Keratinocyte (primary cell): ENCODE measurements around a stretch of chr9.

CAGE:
- cytosol, long polyA minus RNA = no peak
- cytosol, long polyA plus RNA = no peak
- long polyA plus RNA = no peak
- nucleus, long polyA minus RNA = no peak
- nucleus, long polyA plus RNA = no peak
Observed at GRCh38 chr9:120892591-120893236, 15.7 kb upstream of the PHF19 start.

GRCh38 chr9:120893449-120893940 is 16.5 kb upstream of the PHF19 start:
CAGE:
- cytosol, long polyA minus RNA = no peak
- cytosol, long polyA plus RNA = no peak
- long polyA plus RNA = no peak
- nucleus, long polyA minus RNA = no peak
- nucleus, long polyA plus RNA = no peak

DNA sequence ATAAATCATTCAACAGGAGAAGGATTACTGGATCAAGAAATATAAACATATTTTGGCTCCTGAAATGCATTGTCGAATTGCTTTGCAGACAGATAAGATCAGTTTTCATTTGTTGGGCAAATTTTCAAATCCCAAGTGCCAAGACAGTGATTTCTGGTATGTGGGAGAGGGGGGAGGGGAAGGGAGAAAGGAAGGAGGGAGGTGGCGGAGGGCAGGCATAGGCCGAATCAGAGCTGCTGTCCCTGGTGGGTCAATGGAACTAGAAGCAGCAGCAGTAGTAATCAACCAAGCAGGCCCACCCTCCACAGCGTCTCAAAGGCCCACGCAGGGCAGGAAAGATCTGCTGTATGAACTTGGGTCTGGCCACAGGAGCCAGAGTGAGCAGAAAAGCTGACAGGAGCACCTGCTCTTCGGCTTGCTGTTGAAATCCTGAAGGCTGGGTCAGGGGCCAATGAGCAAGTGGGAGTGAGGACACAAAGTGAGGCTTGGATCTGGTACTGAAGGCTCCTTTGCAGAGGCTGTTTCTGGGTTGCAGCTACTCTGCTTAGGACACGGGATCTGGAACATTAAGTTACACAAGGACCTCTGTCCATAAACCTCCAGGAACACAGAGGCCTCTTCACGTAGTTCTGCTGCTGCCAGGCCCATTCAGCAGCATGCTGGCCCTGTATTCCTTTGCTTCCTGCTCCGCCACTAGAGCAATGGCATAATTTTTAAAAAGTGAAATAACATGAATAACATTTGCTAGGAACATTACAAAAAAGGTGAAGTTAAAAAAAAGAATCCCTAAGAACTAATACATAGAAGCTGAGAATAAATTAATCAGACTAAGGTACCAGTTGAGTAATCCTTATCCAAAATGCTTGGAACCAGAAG is 16.0 kb upstream of the TRAF1 start:
CAGE:
- cytosol, long polyA minus RNA = no peak
- cytosol, long polyA plus RNA = no peak
- long polyA plus RNA = no peak
- nucleus, long polyA minus RNA = no peak
- nucleus, long polyA plus RNA = no peak

DNA sequence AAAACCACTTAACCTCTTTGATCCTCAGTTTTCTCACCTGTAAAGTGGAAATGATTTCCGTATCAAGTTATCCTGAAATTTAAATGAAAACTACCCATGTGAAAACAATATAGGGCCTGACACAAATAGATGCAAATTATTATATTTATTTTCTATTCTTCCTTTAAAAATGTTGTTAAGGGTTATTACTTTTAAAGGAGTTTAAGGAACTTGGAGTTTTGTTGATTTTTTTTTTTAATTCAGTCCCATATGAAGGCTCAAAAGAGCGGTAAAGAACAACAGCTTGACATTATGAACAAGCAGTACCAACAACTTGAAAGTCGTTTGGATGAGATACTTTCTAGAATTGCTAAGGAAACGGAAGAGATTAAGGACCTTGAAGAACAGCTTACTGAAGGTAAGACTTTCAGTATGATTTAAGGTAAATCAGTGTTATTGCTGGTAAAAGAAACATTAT is 49.0 kb downstream of the CNTRL start:
CAGE:
- cytosol, long polyA minus RNA = no peak
- cytosol, long polyA plus RNA = no peak
- long polyA plus RNA = no peak
- nucleus, long polyA minus RNA = no peak
- nucleus, long polyA plus RNA = no peak

DNA sequence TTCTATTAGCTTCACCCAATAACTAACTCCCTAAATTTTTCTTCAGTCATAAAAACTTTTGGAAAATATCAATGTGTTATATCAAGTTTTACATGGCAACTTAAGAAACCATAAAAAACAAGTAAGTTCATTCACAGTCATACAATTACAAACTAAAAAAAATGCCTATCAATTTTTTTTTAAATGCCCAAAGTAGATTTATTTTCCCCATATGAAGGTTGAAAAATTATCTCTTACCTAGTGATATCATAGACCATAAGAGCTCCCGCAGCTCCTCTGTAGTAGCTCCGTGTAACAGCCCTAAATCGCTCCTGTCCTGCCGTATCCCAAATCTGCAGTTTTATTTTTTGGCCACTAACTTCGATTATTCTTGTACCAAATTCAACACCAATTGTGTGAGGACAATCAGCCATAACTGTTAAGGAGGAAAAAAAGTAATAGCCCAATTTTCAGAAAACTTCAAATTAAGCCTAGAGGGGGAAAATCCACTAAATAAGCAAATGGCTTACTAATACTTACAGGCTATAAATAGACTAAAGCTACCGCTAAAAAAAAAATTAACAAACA is 11.3 kb downstream of the RAB14 start:
CAGE:
- cytosol, long polyA minus RNA = no peak
- cytosol, long polyA plus RNA = no peak
- long polyA plus RNA = no peak
- nucleus, long polyA minus RNA = no peak
- nucleus, long polyA plus RNA = no peak

CAGE:
- cytosol, long polyA minus RNA = no peak
- cytosol, long polyA plus RNA = no peak
- long polyA plus RNA = no peak
- nucleus, long polyA minus RNA = no peak
- nucleus, long polyA plus RNA = no peak
Observed at GRCh38 chr9:121310588-121311251, 42.8 kb downstream of the GSN start.

CAGE:
- cytosol, long polyA minus RNA = no peak
- cytosol, long polyA plus RNA = no peak
- long polyA plus RNA = no peak
- nucleus, long polyA minus RNA = no peak
- nucleus, long polyA plus RNA = no peak
Observed at GRCh38 chr9:121613036-121613596, 38.3 kb upstream of the DAB2IP start.

GRCh38 chr9:121646069-121646880 is 5.2 kb upstream of the DAB2IP start:
CAGE:
- cytosol, long polyA minus RNA = no peak
- cytosol, long polyA plus RNA = no peak
- long polyA plus RNA = no peak
- nucleus, long polyA minus RNA = no peak
- nucleus, long polyA plus RNA = no peak

DNA sequence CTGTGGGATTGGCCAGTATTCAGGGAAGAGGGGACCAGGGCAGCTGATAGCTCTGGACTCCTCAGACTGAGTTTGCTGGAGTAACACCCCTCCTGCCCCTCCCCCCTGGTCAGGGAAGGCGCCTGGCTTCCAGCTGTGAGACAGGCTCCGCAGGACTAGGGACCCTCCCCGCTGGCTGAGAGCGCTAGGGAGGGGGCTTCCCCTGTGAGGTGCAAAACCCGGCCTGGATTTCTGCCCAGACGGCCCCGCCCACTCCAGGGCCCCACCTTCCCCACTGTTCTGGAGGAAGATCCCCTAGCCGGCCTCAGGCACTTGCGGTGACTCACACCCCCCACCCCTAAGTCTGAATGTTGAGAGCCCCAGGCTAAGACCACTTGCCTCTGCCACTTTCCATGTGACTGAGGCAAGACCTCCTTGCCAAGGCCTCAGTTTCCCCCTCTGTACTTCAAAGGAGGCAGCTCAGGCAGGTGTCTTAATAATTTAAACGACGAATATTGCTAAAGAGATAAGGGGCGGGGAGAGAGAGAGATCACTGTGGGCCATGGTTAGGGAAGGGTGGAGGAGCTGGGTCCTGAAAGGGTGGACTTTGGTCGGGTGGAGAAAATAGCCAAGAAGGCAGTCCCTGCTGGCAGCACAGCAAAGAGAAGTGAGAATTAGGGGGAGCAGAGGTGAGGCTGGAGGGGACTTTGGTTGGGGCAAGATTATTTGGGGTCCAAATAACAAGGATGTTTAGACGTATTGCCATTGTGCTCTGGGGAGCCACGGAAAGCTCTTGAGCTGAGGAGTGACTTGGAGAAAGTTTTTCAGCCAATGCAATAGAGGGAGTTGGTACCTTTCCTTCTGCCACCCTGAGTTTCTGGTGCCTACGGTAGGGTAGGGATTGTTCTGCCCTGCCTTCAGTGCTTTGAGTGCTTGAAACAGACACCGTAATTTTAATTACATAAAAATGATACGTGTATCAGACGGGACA is 960 bp upstream of the DAB2IP start:
CAGE:
- cytosol, long polyA minus RNA = no peak
- cytosol, long polyA plus RNA = no peak
- long polyA plus RNA = no peak
- nucleus, long polyA minus RNA = no peak
- nucleus, long polyA plus RNA = no peak

GRCh38 chr9:121699658-121700699 is 48.5 kb downstream of the DAB2IP start:
CAGE:
- cytosol, long polyA minus RNA = no peak
- cytosol, long polyA plus RNA = no peak
- long polyA plus RNA = no peak
- nucleus, long polyA minus RNA = no peak
- nucleus, long polyA plus RNA = no peak

DNA sequence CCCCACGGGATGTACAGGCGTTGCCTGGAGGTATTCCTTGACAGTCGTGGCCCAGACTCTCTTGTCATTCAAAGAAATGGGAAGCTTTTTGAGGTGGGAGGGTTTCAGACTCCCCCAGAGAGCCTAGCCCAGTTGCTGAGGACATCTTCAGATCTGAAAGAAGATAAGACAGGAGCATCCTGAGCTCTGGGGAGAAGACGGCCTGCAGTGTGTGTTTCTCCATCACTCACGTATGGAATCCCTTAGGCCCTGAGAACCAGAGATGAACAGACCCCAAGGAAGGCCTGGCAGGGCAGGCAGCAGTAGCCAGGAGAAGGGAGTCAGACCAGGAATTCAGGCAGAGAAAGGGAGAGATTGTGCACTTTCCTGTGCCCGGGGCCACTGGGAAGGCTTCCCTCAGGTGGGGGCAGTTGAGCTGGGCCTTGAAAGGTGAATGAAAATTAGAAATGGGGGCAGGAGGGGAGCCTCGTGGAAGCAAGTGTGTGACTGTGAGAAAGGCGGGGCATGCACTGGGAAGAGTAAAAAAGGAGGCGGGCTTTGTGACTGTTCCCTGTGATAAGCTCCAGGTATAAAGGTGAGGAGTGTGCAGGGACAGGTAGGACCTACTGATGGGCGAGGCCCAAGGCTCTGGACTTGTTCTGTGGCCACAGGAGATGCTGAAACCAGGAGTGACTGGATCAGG is 82.0 kb downstream of the DAB2IP start:
CAGE:
- cytosol, long polyA minus RNA = no peak
- cytosol, long polyA plus RNA = no peak
- long polyA plus RNA = no peak
- nucleus, long polyA minus RNA = no peak
- nucleus, long polyA plus RNA = no peak

DNA sequence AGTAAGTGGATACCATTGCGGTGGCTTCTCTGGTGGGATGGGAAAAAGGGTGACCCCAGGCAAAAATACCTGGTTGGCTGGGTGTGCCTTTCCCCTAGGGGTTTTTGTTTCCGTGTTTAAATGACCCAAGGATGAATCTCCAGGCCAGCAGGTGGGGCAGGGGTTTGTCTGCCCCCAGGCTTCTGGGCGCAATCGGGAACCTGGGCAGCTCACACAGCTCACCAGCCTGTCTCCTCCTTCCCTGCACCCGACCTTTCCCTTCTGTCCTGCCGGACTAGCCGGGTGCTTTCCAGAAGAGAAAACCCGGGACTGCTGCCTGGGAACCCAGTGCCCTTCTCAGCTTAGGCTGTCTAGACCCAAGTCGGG is 84.3 kb downstream of the DAB2IP start:
CAGE:
- cytosol, long polyA minus RNA = no peak
- cytosol, long polyA plus RNA = no peak
- long polyA plus RNA = no peak
- nucleus, long polyA minus RNA = no peak
- nucleus, long polyA plus RNA = no peak

DNA sequence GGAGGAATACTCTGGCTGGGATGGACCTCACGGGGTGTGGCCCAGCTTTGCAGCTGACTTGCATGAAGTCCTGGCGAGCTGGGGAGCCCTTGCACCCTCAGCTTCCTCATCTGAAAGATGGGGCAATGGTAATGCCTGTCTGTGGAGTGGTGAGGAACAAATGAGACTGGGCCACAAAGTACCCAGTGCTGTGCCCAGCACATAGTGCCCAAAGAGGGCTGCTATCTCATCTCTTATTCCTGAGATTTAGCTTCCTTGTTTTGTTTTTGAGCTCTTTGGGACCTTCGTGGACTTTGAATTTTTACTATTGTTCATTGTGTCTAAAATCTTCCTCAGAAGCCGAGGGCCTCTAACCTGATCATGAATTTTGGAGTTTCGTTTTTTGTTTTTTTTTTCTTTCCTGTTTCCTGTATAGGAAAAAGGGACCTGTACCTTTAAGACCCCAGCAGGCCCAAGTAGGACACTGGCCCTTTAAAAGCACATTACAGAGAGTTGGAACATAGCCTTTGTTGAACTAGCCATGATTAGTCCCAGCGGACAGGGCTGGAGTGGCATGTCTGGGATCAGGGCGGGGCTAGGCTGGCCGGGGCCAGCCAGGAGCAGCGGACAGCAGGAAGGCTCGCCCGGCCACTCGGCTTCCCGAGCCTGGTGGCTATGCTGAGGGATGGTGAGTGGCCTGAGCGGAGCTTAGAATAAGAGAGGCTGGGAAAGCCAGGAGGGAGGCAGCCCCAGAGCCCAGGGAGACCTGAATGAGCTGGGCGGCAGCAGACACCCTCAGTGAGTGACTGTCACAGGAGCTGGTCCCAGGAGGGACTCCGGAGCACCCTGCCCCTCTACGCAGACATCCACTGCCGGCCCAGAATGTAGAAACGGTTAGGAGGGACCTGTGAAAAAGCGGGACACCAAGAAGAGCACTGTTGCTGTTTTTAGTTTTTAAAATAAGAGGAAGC is 91.9 kb downstream of the DAB2IP start:
CAGE:
- cytosol, long polyA minus RNA = no peak
- cytosol, long polyA plus RNA = no peak
- long polyA plus RNA = no peak
- nucleus, long polyA minus RNA = no peak
- nucleus, long polyA plus RNA = no peak

DNA sequence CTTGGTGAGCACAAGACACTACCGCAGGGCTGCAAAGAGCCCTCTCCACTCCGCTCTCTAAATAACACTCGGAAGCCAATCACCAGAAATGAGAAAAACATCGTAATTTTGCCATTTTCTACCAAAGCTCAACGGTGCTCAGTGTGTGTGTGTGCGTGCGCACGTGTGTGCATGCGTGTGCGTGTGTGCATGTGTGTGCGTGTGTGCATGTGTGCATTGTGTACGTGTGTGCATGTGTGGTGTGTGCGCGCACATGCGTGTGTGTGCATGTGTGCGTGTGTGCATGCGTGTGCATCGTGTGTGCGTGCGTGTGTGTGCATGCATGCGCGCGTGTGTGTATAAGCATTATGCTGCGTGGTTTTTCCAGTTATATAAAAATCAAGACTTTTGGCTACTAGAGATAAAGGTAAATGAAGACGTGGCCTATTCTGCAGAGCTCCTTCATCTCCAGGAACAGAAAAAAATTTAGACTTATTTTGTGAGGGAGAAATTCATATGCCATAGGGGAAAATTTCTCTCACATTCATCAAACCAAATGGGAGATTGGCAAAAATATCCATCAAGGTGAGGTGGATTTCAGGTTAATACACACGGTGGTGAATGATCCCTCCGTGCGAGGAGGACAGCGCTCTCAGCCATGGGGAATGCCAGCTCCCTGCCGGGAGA is 165.1 kb downstream of the DAB2IP start:
CAGE:
- cytosol, long polyA minus RNA = no peak
- cytosol, long polyA plus RNA = no peak
- long polyA plus RNA = no peak
- nucleus, long polyA minus RNA = no peak
- nucleus, long polyA plus RNA = no peak

GRCh38 chr9:121821290-121821895 is 170.0 kb downstream of the DAB2IP start:
CAGE:
- cytosol, long polyA minus RNA = no peak
- cytosol, long polyA plus RNA = no peak
- long polyA plus RNA = no peak
- nucleus, long polyA minus RNA = no peak
- nucleus, long polyA plus RNA = no peak

DNA sequence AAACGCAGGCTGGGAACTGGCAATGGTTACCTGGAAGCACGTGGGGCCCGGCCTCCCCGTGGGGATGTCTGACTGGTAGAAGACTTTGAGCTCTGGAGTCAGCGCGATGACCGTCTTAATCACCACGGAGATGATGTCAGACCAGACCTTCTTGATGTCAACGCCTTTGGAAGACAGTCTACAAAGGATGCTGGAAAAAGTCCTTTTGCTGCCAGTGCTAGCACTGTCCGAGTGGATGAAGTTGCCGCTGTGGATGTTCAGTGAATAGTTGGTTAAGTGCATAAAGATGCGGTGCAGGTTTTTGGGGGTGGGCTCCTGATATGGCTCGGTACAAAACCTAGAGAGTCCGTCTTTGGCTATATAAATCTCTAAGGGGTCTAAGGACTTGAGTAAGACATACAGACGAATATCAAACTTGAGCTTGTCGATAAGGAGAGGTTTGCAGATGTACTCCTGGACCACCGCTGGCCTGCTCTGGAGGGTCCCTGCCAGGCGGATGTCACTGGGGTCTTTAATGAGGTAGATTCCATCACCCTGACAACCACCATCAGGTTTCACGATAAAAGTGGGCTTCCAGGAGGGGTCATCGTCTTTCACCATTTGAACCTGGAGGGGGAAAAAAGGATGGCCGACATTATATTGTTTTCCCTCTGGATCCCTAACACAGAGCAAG is 103.8 kb downstream of the TTLL11 start:
CAGE:
- cytosol, long polyA minus RNA = no peak
- cytosol, long polyA plus RNA = no peak
- long polyA plus RNA = no peak
- nucleus, long polyA minus RNA = no peak
- nucleus, long polyA plus RNA = no peak

DNA sequence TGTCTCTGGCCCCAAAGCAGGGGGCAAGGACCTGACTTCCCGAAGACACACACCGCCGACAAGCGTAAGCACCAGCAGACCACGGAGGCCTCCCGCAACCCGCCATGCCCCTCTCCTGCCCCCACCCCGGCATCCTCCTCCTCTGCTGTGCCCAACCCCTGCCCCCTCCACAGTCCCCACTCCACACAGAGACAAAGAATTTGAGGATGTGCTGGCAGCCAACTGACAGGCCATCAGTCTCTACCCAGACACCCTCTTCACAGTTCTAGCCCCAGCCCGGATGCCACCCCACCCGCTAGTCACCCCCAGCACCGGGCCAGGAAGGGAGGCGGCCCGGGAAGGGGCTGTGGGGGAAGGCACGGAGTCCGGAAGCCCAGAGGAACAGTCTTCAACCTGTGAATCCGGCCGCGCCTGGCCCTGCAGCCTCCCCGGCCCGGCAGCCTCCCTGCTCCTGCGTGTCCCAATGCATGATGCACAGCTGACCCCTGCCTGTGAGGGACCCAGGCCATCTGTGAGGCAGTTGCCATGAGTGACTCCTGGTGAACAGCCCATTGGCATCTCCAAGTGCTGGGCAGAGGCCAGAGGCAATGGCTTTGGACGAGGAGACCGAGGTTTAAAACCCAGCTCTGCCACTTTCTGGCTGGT is 31.2 kb downstream of the NDUFA8 start:
CAGE:
- cytosol, long polyA minus RNA = no peak
- cytosol, long polyA plus RNA = no peak
- long polyA plus RNA = no peak
- nucleus, long polyA minus RNA = no peak
- nucleus, long polyA plus RNA = no peak

DNA sequence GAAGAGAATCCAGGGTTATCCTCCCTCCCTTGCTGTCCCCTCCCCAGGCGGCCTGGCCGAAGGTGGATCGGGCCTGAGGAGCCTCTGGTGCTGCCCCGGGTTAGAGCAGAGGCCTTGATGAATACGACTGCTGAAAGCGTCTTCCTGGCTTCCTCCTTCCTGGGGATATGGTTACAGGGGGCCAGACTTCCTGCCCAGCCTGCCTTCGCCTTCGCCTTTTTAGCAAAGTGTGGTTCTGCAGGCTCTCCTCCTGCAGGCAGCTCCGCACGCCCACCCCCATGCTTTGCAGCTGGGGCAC is 22.5 kb upstream of the PTGS1 start:
CAGE:
- cytosol, long polyA minus RNA = no peak
- cytosol, long polyA plus RNA = no peak
- long polyA plus RNA = no peak
- nucleus, long polyA minus RNA = no peak
- nucleus, long polyA plus RNA = no peak

DNA sequence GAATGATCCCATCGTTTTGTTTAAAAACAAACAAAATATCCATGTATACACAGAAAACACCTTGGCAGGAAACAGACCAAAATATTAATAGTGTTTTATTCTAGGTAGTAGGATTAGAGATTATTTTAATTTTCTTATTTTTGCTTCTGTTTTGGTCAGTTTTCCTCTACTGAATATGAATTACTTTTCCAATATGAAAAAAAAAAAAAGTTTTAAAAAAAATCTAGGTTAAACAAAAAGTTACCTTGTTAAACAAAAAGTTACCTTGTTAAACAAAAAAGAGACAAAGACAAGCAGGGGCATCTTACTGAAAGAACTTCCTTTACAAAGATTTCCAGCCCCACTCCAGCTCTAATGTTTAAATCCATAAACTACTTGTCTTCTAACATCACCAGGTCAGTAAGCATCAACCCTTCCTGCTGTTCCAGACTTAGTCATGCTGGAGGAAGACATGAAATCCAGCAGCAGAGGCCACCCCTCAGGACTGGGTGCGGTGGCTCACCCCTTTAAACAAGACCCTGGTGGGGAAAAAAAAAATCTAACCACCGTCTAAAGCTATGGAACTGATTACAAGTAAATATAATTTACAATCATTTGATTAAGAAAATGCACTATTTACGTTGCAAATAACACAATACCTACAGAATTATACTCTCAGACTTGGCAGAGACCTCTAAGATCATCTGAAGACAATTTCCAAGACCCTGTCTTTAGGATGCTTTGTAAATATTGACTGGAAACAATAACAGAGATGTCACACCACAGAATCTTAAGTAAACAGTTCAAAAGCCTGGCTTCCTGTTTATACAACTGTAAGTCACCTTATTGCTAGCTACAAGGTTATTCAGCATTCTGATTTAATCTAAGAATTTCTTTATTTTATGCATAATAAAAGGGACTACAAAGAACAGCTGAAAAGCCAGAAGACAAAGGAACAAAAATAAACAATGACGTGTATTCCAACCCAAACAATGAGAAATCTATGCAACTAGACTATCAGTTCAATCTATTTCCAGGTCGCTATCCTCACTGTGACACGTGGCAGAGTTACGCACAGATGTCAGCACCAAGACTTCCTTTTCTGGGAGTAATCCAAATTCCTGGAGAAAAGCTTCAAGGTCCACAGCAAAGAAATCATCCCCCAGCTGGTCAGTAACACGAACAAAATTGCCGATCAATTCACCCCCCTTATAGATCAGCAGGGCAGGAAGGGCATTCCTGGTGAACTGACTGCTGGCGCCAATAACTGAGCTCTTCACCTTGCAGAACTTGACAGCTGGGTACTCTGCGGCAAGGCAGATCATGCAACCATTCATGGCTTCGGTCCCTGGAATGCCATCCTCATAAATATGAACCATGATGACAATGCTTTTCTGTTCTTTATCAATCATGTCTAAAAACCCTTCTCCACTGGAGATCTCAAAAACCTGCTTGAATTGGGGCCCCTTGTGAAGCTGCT is 8.8 kb downstream of the PDCL start:
CAGE:
- cytosol, long polyA minus RNA = start-site peak on the minus strand centred at position 294 of the sequence, 97 bp wide, 9 reads
- cytosol, long polyA plus RNA = no peak
- long polyA plus RNA = no peak
- nucleus, long polyA minus RNA = no peak
- nucleus, long polyA plus RNA = no peak

DNA sequence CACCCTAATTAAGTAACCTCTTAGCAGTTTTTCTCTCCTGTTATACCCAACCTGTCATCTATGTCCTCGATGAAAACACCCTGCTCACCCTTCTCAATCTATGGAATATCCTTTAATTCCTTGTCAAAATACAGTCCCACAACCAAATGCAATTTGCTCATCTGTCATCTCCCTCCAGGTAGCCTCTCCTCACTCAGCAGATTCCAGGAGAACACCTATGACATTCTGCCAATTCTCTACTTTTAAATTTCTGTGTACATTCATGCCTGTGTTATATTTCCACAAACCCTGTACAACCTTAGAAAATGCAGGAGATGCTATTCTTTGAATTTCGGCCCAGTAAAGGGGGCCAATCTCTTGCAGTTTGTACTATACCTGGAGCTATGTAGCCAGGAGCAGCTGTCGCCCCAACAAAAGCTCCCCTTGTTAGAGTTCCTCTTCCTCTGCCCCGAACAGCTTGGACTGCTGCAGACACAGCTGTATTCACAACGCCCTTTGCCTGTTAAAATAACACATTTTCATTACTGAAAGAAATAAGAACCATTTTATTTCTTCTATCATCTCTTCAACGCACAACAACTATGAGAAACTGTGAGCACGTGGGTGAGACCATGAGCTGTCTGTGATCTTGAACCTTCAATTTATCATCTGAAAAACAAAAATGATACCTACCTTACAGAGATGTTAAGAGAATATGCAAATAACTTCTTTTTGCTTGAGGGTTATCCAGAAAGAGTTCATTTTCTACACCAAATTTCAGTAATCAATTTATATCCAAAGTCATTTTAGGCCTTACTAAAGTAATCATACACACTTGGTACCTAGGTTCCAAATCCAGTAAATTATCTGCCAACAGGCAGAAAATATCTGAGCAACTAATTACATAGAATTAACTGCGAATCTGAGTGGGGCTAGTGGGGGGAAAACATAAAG is 99.3 kb downstream of the GPR21 start:
CAGE:
- cytosol, long polyA minus RNA = no peak
- cytosol, long polyA plus RNA = no peak
- long polyA plus RNA = no peak
- nucleus, long polyA minus RNA = no peak
- nucleus, long polyA plus RNA = no peak